ENCODE results near the gene ERCC5.

DNA sequence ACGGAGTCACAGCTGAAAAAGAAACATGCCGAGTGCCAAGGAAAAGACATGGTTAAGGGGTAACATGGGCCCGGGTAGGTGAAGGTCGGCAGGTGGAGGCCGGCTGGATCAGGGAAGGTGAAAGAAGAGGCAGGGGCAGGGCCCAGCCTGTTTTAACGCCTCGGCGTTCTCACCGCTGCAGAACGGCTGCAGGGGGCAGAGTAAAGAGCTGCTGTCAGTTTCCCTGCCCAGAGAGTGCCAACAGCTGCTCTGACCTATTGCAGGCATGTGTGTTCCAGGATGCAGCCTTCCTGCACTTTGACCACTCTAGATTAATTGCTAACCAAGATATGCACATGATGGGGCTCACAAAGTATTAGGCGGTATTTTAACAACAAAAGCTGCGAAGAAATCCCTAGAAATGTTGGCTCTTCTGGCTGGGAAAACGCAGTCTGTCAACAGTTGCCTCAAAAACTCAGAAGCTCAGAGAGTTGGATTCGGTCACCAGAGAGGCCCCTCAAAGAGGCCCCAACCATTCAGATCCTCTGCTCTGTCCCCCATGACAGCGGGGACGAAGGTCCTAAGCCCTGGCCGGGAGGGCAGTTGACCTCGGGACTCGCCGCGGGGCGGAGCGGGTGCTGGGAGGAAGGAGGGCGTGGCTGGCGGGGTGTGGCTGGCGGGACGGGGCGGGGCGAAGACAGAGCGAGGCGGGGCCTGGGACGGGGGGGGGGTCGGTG, 422 bp upstream of the CLYBL start:
- RRBS, 2 experiments, result no CpG with 5 or more reads among the region's 33 CpGs

- RRBS, 2 experiments, result no CpG with 5 or more reads among the region's 4 CpGs
Measured at GRCh38 chr13:99728678-99729264, 122.3 kb downstream of the CLYBL start.

- RRBS, 2 experiments, result no CpG with 5 or more reads among the region's 6 CpGs
Measured at GRCh38 chr13:99892374-99892755, 79.2 kb downstream of the ZIC5 start.

DNA sequence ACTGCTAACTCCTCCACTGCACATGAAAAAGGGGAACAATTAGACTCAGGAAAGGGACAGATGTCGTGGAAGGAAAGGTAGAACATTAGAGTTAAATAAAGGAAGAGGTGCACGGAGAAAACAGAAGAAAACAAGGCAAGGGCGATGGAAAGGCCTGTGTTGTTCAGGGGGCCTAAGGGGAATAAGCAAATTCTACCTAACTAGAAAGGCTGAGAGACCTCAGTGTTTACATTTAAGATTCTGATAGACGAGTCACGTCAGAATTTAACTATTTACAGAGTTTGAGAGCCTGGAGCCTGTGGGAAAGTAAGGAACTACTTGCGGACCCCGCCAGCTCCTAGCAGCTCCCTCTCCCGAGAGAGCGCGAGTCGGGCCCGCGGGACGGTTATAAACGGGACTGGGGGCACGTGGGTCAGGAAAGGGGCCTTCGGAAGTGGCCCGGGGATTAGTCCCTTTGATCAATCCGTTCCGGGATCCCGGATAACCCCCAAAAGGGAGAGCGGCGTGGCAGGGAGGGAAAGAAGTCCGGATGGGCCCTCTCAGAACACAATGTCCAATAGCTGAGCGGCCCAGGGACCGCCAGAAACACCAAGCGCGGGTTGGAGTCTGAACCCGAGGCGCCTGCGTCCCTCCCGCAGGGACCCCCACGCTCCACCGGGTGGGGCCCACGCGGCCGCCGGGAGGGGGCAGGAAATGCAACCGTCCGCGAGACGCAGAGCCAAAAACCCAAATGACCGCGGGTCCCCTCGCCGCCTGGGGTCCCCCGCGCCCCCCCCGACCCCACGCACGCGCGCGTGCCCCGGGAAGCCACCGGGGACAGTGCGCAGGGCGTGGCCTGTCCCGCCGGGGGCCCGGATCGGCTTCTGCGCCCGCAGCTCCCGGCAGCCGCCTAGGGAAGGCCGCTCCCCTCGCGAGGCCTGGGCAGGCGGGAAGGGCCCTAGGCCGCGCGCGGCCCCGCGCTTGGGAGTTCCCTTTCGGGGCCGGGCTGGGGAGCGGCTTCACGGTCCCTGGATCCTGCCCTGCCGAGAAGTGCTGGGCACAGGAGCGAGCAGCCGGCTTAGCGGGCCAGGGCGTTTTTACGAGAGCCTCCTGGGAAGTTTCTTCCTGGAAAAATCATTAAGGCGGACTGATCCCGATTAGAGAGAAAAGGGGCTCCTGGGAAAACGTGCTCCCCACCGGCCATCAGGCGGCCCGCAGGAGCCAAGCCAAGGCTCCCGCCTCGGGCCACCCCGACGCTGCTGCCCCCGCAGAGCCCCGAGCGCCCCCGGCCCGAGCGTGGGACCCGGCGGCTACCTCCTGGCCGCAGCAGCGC, 3.4 kb downstream of the ZIC5 start:
- RRBS, 2 experiments, result 2 to 6% methylated on average over 22 to 37 of the region's 106 CpGs

DNA sequence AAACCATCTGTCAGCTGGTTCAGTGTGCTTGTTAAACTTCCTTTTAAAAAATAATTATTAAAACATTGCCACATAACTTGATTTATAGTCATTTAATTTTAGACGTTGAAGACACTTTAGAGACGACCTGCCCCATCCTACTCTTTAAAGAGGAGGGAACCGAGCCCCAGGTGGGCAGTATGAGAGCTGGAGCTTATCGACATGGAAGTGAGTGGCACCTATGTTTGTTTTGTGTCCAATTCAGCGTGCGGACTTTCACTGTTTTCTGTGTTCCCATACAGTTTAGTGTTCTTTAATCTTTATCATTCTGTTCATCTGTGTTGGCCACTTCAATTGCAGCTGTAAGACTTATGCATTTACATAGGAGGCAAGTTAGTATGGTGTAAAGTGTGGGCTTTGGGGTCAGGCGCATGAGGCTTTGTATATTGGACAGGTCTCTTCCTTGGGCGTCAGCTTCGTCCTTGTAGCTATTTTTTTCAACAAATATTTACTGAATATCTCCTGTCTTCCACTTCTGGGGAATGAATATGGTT, 1.2 kb downstream of the PCCA start:
- RRBS, 2 experiments, result no CpG with 5 or more reads among the region's 9 CpGs

DNA sequence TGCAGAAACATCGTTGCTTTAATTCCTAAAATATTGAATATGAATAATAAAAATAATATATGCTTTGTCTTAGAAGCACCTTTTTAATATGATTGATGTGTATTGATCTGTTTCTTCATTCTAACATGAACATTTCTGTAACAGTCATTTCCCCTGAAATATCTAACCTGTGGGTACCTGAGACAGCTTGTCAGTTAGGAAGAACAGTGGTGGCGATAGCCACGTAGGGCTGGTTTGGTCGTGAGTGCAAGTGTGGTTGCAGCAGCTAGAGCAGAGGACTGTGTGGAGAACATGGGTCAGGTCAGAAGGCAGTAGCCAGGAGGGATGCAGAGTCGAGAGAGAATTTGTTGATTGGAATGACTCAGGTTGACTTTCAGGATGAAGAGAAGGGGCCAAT, 106.6 kb downstream of the GGACT start:
- RRBS, 2 experiments, result no CpG with 5 or more reads among the region's 5 CpGs

GRCh38 chr13:100544757-100545368, 43.7 kb downstream of the GGACT start:
- RRBS, 2 experiments, result no CpG with 5 or more reads among the region's 18 CpGs

DNA sequence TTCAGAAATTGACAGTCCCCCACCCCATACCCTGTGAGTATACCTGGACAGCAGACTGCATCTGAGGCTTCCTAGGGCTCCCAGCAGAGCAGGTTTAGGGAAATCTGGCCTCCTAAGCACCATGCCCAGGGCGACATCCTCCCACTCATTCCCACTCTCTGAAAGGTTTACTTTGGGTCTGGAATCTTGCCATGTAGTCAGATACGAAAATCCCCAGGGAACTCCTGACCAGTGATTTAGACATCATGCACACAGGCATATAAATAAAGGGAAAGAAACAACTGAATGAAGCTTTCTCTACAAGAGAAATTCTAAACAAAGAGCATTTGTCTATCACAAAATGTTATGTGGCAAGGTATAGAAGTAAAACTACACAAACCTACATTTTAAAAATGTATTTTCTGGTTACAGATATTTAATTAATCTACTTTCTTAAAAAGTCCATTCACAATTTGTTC, 795 bp upstream of the NALCN start:
- RRBS, 2 experiments, result no CpG with 5 or more reads among the region's 2 CpGs

GRCh38 chr13:101425735-101426121, 9.4 kb upstream of the NALCN start:
- RRBS, 2 experiments, result no CpG with 5 or more reads among the region's 8 CpGs

GRCh38 chr13:101915116-101915560, 1.6 kb downstream of the FGF14 start:
- RRBS, 2 experiments, result no CpG with 5 or more reads among the region's 5 CpGs

DNA sequence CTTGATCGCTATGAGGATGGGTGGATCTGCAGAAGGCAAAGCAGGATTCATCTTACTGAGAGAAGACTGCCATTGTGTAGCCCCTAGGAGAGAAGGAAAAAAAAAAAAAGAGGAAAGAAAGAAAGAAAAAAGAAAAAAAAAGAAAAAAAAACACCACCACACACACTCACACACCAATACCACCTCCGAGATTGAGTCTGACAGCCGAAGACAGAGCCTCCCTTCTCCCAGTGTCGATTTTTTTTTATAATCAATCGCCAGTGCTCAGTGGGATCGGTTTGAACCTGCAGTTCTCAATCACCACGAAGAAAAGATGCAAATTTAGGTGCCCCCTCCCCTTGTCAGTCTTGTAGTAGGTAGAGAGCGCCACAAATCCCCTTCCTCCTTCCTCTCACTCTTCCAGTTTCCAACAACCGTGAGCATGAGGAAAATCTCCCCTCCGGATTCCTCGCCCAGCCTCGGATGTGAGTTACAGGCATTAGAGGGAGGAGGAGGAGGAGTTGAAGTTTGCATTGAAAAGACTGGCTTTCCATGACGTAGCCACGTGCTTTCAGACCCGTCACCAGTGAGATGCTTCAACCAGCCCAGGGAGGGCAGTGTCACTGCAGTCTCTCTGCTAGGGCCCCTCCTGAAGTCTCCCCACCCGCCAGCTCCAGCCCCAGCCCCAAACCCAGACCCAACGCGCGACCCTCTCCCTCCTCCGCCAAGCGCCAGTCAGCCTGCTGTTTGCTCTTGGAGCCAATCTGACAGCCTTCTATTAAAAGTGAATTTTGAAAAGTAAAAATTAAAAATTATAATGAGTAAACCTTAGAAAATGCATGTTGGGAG, 194.6 kb upstream of the TPP2 start:
- RRBS, 2 experiments, result no CpG with 5 or more reads among the region's 21 CpGs

DNA sequence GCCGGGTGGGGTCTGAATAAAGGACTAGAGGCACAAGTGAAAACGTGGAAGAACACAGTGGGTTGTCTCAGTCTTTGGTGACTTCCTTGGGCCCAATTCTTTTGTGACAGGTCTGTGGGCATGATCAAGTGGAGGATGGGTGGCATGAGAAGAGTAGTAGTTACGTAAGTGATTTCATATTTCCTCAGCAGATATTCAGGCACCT, 2.6 kb downstream of the TPP2 start:
- RRBS, 2 experiments, result no CpG with 5 or more reads among the region's 3 CpGs

DNA sequence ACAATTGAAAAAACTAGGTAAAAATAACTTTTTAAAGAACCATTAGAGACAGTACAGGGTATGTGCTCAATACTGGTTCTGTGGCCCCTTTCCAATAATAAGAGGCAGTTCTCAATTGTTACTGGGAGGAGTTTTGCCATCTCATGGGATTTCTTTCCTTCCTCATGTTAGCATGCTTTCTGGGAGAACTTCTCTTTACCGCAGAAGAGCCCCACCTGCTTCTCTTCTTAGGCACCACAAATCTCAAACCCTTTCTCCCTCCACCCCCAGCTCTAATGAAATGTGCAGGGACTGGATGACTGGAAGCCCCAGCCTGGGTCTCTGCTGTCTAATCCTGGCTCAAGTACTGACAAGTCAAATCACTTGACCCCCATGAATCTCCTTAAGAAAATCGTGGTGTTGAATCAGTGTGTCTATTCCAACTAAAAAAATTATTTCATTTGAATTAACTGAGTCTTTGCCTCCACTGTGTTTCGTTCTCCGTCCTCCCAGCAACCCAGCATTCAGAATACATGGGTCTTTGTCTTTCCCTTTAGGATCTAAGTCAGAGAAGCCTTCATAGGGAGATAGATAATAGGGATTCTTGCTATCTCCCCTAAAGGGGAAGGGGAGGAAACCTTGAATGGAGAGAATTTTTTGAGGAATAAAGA, 14.5 kb downstream of the METTL21C start:
- RRBS, 2 experiments, result no CpG with 5 or more reads among the region's 4 CpGs

GRCh38 chr13:102845536-102846646, at the start of gene ERCC5:
Gene ERCC5, plus strand, starts transcription at chr13:102846032.
- RRBS, 2 experiments, result under 1 to 6% methylated on average over 7 to 13 of the region's 74 CpGs

- RRBS, 2 experiments, result no CpG with 5 or more reads among the region's 7 CpGs
Measured at GRCh38 chr13:106100641-106101070, 434.8 kb downstream of the EFNB2 start.

GRCh38 chr13:106151267-106151841, 384.1 kb downstream of the EFNB2 start:
- RRBS, 2 experiments, result no CpG with 5 or more reads among the region's 3 CpGs

DNA sequence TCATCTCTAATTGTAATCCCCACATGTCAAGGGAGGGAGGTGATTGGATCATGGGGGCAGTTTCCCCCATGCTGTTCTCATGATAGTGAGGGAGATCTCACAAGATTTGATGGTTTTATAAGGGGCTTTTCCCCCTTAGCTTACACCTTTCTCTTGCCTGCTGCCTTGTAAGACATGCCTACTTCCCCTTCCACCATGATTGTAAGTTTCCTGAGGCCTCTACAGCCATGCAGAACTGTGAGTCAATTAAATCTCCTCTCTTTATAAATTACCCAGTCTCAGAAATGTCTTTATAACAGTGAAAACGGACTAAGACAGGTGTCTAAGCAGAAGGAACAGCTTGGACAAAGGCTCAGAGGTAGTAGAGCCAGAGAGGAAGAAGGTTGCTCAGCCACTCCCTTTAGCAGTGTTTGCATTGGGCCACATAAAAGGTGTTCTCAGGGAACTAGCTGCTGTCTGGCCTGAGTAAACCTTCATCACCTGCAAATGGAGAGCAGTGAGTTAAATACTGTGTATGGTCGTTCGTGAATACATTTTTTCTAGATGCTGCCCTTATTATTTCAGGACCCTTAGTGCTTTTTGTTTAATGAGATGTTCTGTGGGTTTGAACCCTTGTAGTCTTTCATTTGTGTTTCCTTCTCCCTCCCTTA, 383.5 kb downstream of the EFNB2 start:
- RRBS, 2 experiments, result no CpG with 5 or more reads among the region's 3 CpGs

DNA sequence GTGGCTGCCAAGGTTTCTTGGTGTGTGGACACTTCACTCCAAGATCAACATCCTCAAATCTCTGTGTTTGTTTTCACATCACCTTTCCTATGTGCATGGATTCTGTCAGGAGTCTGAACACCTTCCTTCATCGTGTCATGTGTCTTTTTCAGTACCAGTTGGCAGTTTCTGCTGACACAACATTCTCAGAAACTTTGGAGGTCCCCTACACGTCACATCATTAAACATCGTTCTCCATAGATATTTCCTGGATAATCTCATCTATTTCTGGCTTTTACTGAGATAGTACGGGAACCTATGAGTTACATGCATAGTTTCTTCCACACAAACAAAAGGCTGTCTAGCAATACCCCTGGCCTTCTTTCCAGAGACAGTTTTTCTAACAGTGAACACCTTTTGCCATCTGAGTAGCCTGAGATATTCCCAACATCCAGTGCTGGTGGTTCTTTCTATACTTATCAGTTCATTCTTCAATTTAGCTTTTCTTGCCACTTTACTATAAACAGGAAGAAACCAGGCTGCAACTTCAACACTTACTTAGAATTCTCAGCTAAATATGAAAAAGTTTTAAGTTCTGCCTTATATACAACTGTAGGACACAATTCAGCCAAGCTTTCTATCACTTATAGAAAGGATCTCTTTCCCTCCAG, 15.4 kb upstream of the EFNB2 start:
- RRBS, 2 experiments, result no CpG with 5 or more reads among the region's 4 CpGs

DNA sequence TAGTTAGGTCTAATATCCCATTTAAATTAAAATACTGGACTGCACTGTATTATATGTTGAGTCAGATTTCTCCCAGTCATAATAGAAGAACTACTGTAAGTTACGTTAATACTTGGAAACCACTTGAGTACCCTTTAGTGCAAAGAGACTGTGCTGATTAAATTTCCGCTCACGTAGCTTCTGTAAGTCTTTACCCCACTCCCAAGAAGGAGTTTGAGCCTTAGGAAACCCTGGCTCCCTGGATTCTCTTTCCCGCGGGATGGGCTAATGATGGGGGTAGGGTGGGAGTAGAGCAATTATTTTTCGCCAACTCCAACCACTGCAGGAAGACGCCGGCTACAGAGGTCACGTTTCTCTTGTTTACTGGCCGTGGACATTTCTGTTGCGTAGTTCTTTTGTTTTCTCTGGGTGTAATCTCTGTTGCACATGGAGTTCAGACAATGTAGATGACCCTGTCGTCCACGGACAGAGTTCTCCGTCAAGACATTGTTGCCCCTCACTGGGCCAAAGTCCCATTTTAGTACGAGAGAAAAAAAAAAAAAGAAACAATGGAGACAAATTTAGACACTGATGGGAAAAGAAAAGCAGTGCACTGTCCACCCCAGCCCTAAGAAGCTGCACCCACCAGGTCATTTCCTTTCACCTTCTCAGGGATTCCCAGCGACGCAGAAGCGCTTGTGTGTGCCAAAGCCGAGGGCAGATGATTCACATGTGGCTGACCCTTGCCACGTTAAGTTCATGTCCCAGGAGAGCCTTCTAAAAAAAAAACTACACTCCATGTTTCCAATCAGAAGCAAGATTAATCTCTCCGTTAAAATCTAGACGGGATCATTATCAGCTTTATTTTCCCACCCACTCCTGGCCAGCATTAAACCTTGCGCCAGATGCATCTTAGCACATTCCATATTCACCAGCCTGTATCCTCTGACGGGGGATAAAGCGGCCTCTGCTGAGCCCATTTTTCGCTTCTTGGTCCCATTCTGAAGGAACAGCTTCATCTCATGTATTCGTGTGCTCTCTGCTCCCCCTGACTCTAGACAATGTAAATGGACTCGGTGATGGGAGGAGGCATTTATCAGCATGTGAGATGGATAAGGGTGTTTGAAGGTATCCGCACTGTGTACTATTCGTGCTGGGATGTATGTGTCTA, 134.0 kb upstream of the ARGLU1 start:
- RRBS, 2 experiments, result no CpG with 5 or more reads among the region's 30 CpGs

GRCh38 chr13:106795460-106796300, 227.7 kb upstream of the ARGLU1 start:
- RRBS, 2 experiments, result no CpG with 5 or more reads among the region's 11 CpGs